Measurements from ENCODE around the gene RPS3.

DNA sequence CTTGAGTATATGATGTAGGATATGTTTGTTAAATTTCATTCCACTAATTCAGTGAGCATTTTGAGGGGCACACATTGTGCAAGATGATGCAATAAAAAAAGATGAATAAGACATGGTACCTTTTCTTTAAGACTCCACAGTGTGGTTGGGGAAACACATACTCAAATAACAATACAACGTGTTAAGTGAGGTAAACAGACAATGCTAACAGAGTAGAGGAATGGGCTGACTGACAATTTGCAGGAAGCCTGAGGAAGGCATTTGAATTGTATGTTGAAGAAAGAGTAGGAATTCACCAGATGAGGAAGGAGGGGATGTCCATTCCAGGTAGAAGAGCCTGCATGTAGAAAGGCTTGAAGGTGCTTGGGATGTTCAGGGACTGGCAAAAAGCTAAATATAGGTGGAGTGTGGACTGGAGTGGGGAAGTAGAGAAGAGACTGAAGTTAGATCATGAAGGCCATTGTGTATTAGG, 6.8 kb downstream of the RNF169 start:
- PRO-cap = no peak

GRCh38 chr11:74810013-74810421, 61.4 kb downstream of the RNF169 start:
- PRO-cap = no peak

- PRO-cap = no peak
These were observed 7.8 kb upstream of the SLCO2B1 start for GRCh38 chr11:75143007-75143543.

DNA sequence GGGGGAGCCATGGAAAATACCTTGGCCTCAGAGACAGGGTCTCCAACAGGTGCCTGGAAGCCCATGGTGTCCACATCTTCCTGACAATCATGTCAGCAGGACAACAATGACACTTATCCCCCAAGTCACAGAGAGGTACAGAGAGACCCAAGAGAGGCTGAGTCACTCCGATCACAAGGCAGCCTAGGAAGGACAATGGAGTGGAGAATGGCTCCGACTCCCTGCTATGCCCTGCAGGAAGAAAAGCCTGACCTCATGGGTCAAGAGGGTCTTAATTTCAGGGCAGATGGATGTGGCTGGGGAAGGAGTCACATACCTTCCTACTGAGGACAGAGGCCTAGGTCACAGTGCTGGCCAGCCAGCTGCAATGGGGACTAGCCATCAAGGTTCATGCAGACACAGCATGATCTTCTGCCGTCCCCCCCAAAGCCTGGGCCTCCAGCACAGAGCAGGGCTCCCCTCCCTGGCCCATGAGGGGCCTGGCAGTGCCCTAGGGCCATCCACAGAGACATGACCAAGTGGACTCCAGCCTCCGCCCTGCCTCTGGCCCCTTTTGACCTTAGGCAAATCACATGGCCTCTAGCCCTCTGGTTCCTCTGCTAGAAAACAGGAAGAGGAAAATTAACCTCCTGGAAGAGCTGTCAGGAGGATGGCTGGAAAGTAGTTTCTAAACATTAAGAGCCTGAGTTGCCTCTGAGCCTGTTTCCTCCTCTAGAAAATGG, 1.9 kb downstream of the ARRB1 start:
- PRO-cap = no peak

GRCh38 chr11:75351384-75351563, 187 bp downstream of the ARRB1 start:
- PRO-cap = no peak

- PRO-cap = unidirectional peak, plus-strand start at chr11:75399519
These were observed at the start of gene RPS3 for GRCh38 chr11:75399193-75400111. Gene RPS3, plus strand, starts transcription at chr11:75399518.

DNA sequence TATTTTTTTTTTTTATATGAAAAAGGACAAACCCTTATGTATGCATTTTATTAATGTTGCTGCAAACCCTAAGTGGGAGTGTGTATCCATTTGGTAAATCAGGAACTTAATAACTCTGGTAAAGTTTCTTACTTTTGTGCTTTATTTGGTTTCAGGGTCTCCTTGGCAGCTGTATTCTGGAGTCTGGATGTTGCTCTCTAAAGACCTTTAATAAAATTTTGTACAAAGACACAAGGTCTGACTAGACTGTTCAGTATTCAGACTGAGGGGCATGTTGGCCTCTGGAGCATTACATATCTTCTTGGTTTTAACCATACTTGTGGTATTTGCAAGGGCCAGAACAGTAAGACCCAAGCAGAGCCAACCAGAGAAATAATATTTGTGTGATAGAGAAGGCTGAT, 6.1 kb downstream of the RPS3 start:
- PRO-cap = no peak

DNA sequence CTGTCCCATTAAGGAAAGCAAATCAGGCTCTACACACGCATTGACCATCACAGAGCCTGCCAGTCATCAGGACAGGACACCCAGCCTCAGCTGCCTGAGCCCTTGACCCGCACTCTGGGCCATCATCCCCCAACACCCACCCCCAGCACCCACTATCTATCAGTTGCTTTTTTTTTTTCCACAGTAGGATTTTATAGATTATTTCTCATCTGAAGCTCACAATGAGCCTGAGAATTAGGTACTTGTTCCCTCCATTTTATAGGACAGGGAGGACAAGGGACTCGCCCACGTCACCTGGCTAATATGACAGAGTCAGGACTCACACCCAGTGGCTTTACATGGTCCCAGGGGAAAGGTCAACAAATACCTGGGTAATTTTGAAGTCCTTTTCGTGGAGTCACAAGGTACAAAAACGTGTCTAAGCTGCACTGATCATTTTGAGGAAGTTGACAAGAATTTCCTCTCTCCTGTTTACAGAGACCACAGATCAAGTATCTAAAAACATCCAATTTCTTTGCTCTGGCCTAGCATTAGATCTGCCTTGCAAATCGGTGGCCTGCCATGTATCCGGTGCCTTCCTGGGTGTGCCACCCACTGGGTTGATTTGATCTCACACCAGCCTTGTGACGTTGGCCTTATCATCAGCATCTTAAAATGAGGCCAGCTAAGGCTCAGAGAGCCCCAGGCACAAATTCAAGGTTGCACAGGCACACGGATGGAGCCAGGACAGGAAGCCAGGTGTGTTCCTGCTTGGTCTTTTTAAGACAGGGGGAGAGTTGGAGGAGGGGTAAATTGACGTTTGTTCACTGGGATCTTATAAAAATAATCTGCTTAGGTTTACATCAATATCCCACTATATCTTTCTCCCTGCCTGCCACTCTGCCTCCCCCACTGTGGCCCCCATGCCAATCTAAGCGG, 17.7 kb downstream of the GDPD5 start:
- PRO-cap = no peak

DNA sequence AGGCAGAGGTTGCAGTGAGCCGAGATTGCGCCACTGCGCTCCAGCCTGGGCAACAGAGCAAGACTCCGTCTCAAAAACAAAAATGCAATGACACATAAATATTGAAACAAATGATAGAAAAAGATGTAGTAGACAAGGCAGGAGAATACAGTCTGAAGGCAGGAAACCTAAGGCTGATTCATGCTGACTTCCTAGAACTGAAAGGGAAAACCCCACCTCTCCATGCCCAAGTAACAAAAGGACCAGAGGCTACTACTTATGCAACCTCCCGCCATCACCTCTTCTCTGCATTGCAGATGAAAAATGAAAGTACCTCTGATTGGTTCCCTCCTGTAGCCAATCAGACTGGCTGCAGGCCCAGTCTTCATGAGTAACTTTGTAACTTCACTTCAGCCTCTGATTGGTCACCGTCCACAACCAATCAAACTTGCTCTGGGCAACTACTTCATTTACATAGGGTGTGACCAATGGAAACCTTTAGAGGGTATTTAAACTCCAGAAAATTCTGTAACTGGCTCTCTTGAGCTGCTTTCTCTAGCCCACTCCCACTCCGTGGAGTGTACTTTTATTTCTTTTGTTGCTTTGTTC, 5.1 kb upstream of the MAP6 start:
- PRO-cap = no peak

GRCh38 chr11:75719108-75719532, 1.5 kb downstream of the MOGAT2 start:
- PRO-cap = no peak

DNA sequence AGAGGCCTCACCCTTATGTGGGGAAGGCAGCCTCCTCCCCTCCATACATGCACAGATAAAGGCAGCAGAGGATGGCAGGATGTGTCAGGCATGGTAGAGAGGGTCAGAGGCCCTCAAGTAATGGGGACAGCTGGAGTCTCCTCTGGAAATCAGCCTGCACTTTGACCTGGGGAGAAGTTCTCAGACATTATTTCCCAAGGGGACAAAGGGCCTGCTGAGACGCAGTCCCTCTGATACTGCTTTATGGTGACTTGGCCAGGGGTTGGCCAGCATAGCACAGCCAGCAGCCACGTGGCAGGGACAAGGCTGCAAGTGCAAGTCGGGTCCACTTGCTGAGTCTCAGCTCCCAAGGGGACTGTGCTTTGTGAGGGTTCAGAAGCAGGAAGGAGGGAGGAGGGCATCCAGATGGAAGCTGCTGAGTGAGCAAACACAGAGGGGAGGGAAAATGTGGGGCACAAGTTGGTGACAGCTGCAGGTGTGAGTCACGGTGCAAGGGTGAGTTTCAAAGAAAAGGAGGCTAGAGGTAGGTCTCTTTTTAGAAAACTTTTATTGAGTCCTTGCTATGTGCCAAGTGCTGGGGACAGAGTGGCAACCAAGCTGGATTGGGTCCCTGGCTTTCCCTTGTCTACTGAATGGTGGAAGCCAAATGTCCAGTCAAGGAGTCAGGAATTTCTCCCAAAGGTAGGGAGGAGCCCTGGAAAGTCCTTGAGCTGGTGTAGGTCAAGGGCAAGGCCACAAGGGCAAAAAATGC, 17.2 kb downstream of the MOGAT2 start:
- PRO-cap = no peak

DNA sequence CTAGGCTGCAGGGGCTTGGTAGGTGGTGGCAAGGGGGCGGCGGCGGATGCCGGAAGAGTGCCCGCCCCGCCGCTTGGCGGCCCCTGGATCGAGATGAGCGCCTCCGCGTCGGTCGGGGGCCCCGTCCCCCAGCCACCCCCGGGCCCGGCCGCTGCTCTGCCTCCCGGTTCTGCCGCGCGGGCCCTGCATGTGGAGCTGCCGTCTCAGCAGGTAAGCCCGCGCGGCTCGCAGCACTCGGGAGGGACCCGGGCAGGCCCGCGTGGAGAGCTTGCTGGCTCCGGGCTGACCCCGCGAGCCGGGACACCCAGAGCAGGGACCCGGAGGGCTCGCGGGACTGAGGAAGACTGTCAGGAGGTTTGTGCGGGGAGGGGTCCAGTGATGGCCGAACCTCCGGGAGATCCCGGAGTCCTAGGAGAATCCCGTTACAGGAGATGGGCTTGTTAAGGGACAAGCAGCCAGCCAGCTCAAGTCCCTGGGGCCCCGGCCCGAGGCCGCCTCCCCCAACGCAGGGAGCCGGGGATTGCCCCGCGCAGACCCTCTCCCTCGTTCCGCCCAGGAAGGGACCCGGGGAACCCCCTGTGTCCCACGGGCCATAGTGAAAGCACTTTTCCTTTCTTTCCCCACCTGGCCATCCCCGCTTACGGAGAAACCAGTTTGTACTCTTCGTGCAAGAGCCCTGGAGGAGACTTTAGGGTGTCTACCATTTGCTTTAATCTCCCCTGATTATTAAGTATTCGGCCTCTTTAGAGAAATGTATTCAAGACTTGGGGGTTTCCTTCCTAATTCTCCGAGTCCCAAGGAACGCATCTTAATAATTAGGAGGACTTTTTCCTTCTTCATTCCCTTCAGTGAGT, 532 bp downstream of the UVRAG start:
- PRO-cap = unidirectional peak, minus-strand start at position 346 of the sequence

DNA sequence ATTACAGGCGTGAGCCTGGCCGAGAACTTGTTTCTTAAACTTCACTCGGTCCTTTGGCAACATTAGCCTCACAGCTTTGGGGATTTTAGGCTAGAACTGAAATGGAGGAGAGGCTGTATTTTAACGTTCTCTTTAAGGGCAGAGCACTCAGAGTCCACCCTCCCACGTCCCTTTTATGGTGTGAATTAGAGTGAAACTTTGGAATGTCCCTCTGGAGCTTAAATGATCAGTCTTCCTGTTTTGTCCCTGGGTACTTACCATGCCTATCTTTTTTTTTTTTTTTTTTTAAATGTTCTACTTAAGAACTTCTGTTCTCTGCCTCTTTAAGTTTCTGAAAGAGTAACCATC, 11.4 kb downstream of the UVRAG start:
- PRO-cap = no peak

GRCh38 chr11:75890244-75891049, 75.4 kb downstream of the UVRAG start:
- PRO-cap = no peak

GRCh38 chr11:76186766-76187386, 19.4 kb downstream of the WNT11 start:
- PRO-cap = no peak

GRCh38 chr11:76233913-76234209, 27.6 kb upstream of the WNT11 start:
- PRO-cap = no peak

- PRO-cap = no peak
These were observed 1.5 kb downstream of the THAP12 start for GRCh38 chr11:76379119-76380166.

DNA sequence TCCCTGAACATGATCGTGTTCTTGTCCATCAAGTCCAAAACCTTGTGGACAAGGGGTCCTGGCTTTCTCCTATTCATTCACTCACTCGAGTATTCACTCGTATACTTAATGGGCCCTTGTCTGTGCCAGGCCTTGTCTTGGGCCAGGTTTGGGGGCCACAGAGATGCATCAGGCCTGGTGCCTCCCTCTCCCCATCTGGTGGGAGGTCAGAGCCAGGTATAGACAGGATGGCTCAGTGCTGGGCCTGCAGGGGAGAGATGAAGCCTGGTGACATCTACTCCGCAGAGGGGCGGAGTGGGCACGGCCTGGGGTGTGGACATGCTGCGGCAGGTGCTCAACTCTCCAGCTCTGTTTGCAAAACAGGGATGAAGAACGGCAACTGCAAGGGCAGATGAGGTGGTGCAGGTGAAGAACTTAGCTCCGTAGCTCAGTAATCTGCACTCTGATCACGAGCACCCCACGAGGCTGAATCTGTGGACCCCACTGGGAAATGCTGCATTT, 78.6 kb downstream of the LRRC32 start:
- PRO-cap = no peak

DNA sequence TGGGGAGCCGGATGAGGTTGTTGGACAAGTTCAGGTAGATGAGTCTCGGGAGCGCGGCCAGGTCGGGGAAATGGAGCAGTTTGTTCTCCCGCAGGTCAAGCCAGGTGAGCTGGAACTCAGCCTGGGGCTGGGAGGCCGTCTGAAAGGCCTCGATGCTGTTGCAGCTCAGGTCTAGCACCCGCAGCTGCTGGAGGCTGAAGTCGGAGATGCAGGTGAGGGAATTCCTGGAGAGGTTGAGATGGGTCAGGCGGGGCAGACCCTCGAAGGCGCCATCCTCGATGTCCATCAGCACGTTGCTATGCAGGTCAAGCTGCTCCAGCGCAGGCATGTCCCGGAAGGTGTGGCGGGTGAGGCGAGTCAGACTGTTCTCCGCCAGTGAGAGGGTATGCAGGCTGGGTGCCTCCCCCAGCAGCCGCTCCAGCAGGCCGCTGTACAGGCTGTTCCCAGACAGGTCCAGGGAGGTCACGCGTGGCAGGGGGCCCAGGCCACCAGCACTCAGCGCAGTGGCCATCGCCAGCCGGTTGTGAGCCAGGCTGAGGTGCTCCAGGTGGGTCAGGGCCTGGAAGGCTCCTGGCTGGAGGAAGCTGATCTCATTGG, 9.7 kb downstream of the LRRC32 start:
- PRO-cap = no peak

GRCh38 chr11:76667845-76668352, 2.6 kb downstream of the LRRC32 start:
- PRO-cap = no peak